ENCODE measurements around a stretch of chr12.

DNA sequence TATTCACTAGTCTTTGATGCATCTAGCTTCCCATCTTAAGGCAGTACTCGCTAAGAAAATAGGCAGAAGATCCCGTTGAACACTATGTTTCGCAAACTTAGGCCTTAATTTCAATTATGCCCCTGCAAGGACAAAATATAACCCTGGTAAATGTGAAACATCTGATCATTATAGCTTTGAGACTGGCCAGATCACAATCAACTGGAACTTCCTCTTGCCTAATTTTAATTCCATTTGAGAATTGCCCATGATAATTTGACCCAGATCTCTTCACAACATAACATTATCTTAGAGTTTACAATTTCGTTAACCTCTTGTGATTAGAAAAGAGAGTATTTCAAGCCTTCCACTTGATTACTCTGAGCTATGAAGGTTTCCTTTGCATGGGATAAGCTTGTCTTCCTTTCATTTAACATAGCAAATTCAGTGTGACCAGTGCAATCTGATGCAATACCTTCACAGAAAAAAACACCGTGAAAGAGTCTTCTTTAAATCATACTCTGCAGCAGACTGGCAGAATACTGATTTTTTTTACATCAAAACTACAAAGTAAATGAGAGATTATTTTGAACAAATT lies 143.7 kb downstream of the DUSP6 start:
- PRO-cap = no peak
- RAMPAGE, long total RNA, 3 experiments = no peak in any of the 3 experiments

DNA sequence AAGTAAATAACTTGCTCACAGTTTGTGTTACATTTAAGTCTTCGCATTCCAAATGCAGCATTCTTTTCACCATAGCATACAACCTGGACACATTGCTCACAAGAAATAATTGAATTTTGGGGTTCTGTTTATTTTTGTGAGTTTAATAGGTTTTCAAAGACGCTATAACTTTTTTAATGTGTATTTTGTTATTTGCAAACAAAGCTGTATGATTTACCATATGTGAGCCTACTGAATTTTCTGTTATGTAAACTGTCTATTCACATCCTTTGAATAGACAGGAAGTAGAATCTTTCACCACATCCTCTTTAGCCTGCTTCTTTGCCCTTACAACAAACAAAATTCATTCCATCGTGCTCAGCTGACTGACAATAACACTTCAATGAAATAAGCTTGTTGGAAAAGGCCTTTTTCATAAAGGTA lies 71.6 kb downstream of the DUSP6 start:
- PRO-cap = no peak
- RAMPAGE, long total RNA, 3 experiments = no peak in any of the 3 experiments

- PRO-cap = no peak
- RAMPAGE, long total RNA, 3 experiments = start-site peak on the plus strand in 3 of 3 experiments, at chr12:89350783-89350874 at its widest, 5 to 13 reads per replicate
Observed at GRCh38 chr12:89350493-89351281, 1.6 kb downstream of the DUSP6 start.

GRCh38 chr12:89375597-89376288 lies 23.4 kb upstream of the DUSP6 start:
- PRO-cap = no peak
- RAMPAGE, long total RNA, 3 experiments = no peak in any of the 3 experiments

DNA sequence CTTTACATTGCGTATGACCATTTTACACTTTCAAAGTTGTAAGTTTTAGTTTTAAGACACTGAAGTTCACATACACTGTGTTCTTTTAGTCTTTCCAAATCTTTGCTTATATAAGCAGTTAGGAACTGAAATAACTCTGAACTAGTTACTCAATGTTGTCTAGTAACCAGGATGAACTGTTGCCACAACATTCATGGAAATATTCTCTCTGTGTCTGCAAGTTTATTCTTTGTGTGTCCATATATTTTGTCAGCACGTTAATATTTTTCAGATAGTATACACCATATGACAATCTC lies 71.0 kb downstream of the GALNT4 start:
- PRO-cap = no peak
- RAMPAGE, long total RNA, 3 experiments = no peak in any of the 3 experiments

DNA sequence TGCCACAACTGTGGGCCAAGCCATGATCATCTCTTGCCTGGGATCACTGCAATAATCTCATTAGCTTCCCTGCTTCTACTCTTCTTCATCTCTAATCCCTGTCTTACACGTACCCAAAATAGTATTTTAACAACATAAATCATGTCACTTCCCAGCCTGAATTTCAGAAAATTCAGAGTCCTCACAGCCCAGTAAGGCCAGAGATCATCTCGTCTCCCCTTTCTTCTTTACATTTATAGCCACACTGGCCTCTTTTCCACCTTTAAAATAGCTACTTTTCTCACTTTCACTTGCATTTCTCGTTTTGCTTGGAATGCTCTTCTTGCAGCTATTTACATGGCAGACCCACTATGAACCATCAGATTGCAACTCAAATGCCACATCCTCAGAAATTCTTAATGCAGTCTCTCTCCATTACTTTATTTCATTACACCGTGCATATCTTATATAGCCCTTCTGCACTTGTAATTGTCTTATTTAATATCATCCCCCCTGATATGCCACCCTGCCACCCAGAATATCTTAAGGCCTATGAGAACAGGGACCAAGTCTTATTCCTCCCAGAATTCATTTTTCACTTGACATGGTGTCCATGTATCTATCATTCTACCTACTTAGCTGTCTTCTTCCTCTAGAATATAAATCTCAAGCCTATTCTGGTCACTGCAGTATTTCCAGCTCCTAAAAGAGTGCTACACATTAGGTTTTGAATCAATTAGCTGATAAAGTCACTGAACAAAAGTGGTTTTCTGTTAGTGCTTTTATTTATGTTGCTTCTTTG lies 89.2 kb upstream of the POC1B start:
- PRO-cap = no peak
- RAMPAGE, long total RNA, 3 experiments = no peak in any of the 3 experiments

GRCh38 chr12:89756522-89756985 lies 47.9 kb upstream of the ATP2B1 start:
- PRO-cap = no peak
- RAMPAGE, long total RNA, 3 experiments = no peak in any of the 3 experiments

DNA sequence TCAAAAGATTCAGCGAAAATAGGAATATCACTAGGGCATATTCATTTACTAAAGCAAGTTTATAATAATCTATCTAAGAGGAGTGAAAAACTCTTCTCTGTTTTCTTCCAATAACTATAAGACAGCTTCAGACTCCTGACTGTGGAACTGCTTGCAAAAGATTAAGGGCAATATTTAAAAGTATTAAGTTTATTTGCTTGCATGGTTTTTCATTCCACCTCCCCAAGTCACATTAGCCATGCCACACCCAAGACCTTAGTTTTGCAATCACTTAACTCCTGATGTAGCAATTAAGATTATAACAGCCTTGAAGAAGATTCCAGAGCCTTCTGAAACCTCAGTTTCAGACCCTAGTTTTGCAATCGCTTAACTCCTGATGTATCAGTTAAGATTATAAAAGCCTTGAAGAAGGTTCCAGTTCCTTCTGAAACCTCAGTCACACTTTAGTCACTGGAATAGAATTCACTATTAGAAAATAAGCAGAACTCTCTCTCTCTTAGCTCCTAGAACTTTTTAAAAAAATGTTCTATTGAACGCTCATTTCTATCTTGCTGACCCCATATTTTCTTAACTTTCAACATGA lies 42.7 kb upstream of the DCN start:
- PRO-cap = unidirectional peak, minus-strand start at position 163 of the sequence
- RAMPAGE, long total RNA, 3 experiments = no peak in any of the 3 experiments

GRCh38 chr12:91240330-91240844 lies 57.8 kb upstream of the DCN start:
- PRO-cap = no peak
- RAMPAGE, long total RNA, 3 experiments = no peak in any of the 3 experiments

- PRO-cap = no peak
- RAMPAGE, long total RNA, 3 experiments = no peak in any of the 3 experiments
Observed at GRCh38 chr12:91241595-91242017, 59.0 kb upstream of the DCN start.

- PRO-cap = no peak
- RAMPAGE, long total RNA, 3 experiments = no peak in any of the 3 experiments
Observed at GRCh38 chr12:91577734-91578174, 395.1 kb upstream of the DCN start.

GRCh38 chr12:91783428-91783627 lies 362.3 kb downstream of the BTG1 start:
- PRO-cap = no peak
- RAMPAGE, long total RNA, 3 experiments = no peak in any of the 3 experiments

- PRO-cap = no peak
- RAMPAGE, long total RNA, 3 experiments = no peak in any of the 3 experiments
Observed at GRCh38 chr12:91931022-91931477, 214.6 kb downstream of the BTG1 start.

GRCh38 chr12:92064178-92064788 lies 81.4 kb downstream of the BTG1 start:
- PRO-cap = no peak
- RAMPAGE, long total RNA, 3 experiments = no peak in any of the 3 experiments

DNA sequence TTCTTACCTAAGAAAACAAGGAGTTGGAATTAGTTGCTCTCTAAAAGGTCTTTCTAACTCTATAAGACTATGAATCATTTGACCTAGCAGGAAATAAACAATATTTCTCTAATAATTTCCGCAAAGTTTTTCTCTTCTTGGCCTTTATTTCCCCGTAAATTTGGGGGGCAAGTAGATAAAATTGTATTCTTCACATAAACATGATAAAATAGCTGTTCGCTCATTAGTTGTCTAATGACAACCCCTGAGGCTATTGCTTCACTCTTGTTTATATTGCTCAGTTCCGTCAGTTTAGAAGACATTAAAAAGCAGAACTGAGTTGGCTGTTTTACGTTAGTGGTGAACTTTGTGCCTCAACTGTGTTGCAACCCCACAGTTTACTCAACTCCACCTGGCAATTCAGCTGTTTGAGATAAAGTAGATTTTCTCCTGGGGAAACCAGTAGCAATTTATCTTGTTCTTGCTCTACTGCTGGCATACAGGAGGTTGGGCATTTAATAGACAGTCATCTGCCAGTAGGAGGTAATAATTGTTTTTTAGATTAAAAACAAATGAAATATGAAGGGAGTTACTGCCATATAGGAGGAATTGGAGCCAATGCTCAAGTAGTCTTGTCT lies 74.6 kb downstream of the BTG1 start:
- PRO-cap = no peak
- RAMPAGE, long total RNA, 3 experiments = no peak in any of the 3 experiments

GRCh38 chr12:92080513-92081110 lies 65.0 kb downstream of the BTG1 start:
- PRO-cap = no peak
- RAMPAGE, long total RNA, 3 experiments = no peak in any of the 3 experiments

GRCh38 chr12:92088810-92089120 lies 56.9 kb downstream of the BTG1 start:
- PRO-cap = no peak
- RAMPAGE, long total RNA, 3 experiments = no peak in any of the 3 experiments

DNA sequence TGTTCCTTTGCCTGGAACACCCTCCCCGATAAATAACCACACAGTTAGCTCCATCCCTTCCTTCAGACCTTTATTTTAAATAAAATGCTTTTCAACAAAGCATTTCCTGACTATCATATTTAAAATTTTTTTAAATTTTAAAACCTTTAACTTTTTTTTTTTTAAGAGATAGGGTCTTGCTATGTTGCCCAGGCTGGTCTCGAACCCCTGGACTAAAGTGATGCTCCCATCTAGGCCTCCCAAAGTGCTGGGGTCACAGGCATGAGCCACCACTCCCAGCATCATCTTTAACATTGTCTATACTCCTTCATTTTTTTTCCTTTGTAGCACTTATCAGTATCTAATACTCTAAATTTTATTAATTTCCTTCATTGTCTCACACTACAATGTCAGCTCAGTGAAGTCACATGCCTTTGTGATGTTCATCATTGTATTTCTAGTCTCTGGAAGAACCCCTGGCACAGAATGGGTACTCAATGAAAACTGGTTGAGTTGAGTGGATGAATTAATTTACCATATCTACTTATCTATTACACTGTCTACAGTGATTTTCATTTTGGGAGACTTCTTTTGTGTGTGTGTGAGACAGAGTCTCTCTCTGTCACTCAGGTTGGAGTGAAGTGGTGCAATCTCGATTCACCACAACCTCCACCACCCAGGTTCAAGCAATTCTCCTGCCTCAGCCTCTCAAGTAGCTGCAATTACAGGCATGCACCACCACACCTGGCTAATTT lies 48.3 kb downstream of the BTG1 start:
- PRO-cap = no peak
- RAMPAGE, long total RNA, 3 experiments = no peak in any of the 3 experiments

DNA sequence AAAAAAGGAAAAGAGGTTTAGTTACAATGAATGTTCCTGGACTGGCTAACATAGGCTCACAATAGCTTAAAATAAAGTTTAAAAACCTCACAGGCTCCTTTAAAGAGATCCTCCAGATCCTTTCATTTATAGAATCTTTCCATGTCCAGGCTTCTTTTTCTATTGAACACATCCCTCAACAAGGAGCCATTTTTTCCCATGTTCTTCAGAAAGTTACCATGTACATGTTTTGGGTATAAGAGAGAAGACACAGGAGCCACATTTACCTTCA lies 20.4 kb downstream of the BTG1 start:
- PRO-cap = no peak
- RAMPAGE, long total RNA, 3 experiments = no peak in any of the 3 experiments

- PRO-cap = no peak
- RAMPAGE, long total RNA, 3 experiments = no peak in any of the 3 experiments
Observed at GRCh38 chr12:92136063-92136357, 9.6 kb downstream of the BTG1 start.